ENCODE measurements around the gene GPR78.

DNA sequence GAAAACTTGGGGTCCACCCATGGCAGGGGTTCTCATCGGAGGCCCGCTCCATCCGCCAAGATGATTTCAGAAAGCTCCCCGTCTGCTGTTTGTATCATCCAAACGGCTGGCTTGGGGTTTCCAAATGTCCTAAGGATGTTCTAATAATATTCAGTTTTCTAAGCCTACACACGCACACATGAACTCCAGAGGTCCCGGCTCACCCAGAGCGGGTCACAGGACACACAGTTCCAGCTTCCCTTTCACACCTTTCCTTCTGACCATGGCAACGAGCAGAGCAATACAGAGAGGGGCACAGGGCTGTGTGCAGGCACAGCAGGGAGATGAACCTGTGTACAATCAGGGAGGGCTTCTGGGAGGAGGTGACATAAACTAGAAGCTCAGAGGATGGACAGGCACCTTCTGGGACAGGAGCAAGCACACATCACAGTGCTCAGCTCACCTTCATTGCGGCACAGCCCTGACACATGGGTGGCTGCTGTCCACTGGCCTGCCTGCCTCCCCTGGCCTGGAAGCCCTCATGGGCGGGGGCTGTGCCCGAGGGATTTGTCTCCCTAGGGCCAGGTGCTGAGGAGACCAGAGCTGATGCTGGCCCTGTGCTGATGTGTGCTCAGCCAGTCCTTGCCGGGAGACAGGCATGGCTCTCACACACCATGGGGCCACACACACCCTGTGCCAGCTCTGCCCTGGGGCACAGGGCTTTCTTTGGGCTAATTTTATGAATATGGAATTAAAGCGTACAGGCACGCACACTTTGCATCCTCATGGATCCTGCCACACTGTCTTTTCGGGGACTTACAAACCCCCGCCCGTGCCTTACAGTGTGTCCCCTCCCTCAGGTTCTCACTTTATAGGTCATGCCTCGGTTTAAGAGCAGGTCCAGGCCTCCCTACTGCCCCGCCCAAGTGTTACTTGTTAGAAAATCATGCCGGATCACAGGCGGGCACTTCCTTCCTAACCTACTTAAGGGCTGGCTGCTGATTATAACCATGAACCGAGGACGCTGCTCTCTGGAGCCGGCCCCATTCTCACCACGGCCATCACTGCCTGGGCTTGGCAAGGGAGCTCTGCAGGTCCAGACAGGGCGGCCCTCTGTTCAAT is 44.6 kb downstream of the ABLIM2 start:
- RRBS: 31% methylated on average over 5 of the region's 27 CpGs

GRCh38 chr4:8123062-8124062 is 35.3 kb downstream of the ABLIM2 start:
- RRBS: 35% methylated on average over 3 of the region's 17 CpGs

- RRBS: no CpG with 5 or more reads among the region's 25 CpGs
Measured at GRCh38 chr4:8133919-8134544, 24.6 kb downstream of the ABLIM2 start.

- RRBS: no CpG with 5 or more reads among the region's 9 CpGs
Measured at GRCh38 chr4:8141897-8142365, 16.7 kb downstream of the ABLIM2 start.

DNA sequence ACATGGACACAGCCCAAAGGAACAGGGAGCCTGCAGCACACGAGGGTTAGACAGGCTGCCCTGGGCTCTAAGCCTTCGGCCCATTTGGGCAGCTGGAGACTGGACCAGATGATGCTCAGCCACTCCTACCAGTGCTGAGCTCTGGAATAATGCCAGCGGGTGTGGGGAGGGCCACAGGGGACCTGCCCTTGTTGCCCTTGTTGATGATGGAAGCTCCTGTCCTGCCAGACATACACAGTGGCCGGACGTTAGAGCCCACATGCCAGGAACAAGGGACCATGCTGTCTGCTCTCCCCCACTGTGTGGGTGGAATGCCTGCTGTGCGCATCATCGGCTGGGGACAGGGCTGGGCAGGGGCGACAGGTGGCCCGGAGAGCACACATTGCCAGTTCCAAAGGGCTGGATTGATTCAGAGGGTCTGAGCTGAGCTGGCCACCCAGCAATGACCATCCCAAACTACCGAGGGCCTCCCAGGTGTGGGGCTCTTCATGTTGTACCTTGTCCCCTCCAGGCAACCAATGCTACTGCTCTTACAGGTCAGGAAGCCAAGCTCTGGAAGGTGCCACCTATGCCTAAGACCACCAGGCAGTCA is 2.0 kb downstream of the ABLIM2 start:
- RRBS: no CpG with 5 or more reads among the region's 10 CpGs

- RRBS: 85% methylated on average over 20 of the region's 57 CpGs
Measured at GRCh38 chr4:8227709-8228872, 29.0 kb downstream of the SH3TC1 start.

- RRBS: no CpG with 5 or more reads among the region's 9 CpGs
Measured at GRCh38 chr4:8402112-8402466, 38.4 kb downstream of the ACOX3 start.

DNA sequence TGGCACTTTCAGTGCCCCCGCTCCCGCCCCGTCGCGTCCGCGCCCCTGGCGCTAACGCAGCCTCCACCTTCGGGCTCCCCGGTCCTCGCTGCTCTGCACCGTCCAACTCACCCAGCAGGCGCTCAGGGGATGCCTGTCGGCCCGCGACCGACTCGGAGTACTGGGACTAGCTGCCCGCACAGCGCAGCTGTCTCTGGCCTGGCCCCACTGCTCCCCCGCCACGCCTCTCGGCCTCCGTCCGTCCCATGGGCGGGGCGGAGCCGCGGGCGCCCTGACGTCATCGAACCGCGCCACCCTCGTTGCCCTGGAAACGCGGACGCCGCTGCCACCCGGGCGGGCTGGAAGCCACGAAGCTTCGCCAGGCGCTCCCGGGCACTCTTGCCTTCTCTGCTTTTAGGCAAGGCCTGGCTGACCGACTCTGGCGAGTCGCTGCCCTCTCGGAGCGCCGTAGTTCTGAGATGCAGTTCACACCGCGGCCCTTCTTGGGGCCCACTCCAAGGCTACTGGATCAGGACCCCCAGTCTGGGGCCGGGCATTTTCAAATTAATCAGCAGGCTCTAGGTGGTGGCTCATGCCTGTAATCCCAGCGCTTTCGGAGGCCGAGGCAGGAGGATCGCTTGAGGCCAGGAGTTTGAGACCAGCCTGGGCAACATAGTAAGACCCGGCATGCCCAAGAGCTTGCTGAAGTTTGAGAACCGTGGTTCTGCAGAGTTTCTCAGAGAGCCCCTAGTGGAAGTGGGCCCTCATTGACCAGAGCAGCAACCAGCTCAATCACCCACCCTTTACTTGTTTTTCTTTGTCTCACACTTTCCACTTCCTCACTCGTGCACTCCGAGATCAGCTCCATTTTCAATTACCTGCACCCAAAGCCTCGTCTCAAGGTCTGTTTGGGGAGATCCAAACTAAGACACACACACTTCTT is 12.0 kb downstream of the ACOX3 start:
- RRBS: 2% methylated on average over 12 of the region's 64 CpGs

- RRBS: no CpG with 5 or more reads among the region's 23 CpGs
Measured at GRCh38 chr4:8470426-8471211, 30.0 kb downstream of the TRMT44 start.

DNA sequence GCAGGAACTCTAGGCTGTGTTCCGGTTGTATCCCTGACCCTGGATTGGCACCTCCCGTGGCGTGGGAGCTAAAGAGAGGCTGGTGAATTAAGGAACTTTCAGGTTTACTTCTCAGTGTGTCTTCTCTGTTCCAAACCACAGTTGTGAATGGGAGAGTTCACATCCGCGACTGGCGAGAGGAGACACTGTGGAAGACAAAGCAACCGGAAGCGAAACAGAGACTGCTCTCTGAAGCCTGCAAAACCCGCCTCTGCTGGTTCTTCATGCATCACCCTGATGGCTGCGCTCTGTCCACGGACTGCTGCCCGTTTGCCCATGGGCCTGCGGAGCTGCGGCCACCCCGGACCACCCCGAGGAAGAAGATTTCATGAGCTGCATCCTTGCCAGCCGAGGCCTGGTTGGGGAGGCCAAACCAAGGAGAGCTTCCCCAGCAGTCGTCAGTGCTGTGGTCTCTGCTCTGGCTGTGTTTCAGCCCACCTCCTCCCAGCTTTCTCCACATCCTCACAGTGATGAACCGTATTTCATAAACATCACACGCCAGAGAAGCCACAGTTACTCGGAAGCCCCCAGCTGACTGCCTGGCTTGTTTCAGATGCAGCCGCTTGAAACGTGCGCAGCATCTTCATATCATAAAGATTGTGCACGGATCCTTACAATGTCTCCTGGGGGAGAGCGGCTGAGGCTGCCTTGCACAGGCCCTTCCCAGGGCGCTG is 35.2 kb downstream of the TRMT44 start:
- RRBS: 95% methylated on average over 1 of the region's 27 CpGs

DNA sequence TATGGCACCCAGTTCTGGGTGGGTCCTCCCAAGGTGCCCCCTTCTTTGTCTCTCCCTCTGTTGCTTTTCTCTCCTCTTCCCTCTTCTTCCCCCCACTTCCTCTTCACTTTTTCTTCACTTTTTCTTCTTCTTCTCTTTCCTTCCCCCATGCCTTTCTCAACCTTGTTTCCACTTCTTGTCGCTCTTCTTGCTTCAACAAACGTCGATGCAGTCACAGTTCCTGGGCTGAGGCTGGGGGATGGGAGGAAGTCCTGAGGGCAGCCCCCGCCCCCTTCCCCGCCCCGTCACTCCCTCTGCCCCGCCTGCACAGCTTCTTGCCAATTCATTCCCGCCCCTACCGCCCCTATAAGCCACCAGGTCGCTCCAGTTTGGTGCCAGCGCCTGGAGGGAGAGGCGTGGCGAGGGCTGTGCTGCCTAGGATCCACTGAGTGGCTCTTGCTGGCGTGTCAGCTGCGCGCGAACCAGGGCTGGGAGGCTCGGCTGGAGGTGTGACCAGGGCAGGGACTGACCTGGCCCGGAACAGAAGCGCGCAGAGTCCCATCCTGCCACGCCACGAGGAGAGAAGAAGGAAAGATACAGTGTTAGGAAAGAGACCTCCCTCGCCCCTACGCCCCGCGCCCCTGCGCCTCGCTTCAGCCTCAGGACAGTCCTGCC is at the start of gene GPR78:
GPR78 (plus strand) TSS at position 348 of the 654 bp plus-strand sequence.
- RRBS: no CpG with 5 or more reads among the region's 29 CpGs

GRCh38 chr4:8610954-8611773 is 18.6 kb downstream of the CPZ start:
- RRBS: no CpG with 5 or more reads among the region's 9 CpGs

DNA sequence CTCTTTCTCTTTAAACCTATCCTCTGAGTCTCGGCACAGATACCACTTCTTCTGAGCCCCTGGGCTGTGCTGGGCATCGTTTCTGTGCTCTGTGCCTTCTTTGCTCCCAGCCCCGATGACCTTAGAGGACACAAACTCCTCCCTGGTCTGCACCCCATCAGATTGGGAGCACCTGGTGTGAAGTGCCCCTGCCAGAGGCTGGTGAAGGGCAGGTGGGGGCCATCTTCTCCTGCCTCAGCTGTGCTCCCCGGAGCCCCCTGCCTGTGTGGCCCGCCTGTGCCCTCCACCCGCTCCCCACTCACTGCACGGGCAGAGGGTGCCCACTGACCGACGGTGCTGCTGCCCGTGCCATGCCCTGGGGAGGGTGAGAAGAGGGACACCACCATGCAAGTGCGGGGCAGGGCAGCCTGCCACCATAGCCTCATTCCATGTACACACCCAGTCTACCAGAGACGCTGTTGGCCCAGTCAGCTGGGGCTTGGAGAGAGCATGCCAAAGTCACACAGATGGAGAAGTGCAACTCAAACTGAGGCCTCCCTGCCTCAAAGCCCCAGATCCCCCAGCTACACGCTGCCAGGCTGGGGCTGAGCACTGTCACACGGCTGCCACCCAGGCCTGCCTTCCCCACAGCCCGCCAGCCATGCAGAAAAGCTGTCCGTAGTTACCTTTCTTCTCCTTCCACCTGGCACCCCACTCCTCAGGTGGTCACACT is 526 bp downstream of the SLC2A9 start:
- RRBS: no CpG with 5 or more reads among the region's 16 CpGs

- RRBS: no CpG with 5 or more reads among the region's 13 CpGs
Measured at GRCh38 chr4:10031311-10032055, 10.2 kb upstream of the SLC2A9 start.

- RRBS: no CpG with 5 or more reads among the region's 6 CpGs
Measured at GRCh38 chr4:10054253-10055035, 33.1 kb upstream of the SLC2A9 start.

DNA sequence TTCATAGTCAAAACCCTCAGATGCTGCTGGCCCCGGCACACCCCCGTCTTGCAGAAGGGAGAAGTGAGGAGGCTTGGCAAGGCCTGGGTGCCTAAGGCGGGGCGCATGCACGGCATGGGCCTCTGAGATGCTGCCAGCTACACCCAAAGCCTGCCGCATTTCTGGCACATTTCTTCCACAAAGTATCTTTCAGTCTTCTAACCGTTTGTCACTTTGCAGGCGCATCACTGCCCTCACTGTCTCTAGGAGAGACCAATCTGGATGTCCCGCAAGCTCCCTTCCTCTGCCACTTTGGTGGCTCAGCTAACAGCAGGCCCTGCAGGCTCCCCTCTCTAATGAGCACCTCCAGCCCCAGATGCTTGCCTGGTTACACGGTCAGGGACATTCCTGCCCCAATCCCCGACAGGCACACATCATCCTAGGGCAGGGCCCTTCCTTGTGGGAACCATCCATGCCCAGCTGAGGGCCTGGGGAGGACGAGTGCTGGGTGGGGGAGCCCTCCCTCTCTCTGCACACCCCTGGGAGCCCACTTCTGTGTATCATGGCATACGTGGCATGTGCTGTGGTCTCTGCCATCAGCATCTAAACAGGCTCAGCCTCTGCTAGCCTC is 19.4 kb downstream of the WDR1 start:
- RRBS: no CpG with 5 or more reads among the region's 13 CpGs

DNA sequence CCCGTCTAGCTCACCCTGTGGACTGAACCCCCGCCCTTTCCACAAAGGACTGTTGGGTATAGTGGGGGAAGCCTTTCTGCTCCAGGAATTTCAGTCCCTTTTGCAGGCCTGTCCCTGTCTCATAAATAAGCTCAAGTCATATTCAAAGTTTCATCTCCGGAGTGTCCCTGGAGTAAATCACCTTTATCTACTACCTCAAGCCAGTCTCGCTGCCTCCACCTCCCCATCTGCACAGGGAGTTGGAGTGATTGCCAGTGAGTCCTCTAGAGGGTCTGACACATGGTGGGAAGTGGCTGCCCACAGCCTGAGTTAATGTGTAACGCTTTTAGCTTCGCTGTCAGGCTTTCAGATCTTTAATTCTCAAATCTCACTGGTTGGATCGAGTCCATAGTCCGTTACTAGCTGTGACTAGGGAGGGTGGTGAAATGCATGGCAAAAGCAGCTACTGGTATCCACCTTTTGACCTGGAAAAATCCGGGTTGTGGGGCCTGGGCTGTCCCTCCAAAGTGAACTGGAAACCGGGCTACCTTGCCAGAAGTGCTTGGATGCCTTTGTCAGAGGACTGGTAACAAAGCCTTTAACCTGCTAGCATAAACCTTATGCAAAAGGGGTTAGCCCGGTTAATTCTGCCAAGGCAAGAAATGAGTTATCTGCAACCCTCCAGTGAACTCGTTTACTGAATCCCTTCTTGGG is 5.0 kb upstream of the WDR1 start:
- RRBS: 49% methylated on average over 2 of the region's 12 CpGs

DNA sequence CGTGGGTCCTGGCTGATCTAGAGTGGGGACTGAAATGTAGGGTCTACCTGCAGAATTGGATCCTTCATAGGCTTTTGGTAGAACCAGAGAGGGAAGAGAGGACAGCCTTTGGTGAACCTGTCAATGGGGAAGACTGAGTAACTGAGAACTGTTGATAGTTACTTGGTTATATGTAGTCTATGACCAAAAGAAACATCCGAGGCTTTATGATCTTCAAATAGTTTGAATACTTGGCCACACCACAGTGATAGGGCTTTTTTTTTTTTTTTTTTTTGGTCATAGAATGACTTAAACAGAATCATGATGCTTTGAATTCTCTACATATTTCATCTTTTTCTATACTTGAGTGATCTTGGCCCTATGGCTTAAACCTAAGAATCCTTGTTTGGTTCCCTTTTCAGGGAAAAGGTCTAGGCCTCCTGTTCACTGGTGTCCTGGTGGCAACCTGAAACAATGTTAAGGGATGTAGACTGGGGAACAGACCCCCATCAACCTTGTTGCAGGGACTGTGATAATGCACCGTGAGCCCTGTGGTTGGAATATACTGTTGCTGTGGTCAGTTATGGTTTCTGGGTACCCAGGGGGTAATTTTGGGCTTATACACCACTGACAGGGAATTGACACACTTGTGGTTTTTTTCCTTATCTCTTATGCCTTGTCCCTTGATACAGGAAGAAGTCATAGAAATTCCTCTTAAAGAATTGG is 63.8 kb upstream of the WDR1 start:
- RRBS: no CpG with 5 or more reads among the region's 3 CpGs

DNA sequence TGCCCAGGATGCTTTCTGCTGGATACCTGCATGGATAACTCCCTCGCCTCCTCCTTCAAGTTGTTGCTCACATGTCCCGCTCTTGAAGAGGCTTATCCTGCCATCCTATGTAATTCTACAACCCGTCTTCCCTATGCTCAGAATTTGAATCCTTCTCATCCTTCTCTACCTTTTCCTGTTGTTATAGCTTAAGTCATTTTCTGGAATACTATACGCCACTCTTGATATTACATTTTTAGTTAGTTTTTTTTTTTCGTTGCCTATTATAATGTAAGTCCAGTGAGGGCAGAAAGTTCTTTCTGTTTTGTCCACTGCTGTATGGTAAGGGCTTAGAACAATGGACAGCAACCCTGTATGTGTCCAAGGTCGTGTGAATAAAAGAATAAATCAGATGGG is 39.7 kb upstream of the CLNK start:
- RRBS: no CpG with 5 or more reads among the region's 6 CpGs

DNA sequence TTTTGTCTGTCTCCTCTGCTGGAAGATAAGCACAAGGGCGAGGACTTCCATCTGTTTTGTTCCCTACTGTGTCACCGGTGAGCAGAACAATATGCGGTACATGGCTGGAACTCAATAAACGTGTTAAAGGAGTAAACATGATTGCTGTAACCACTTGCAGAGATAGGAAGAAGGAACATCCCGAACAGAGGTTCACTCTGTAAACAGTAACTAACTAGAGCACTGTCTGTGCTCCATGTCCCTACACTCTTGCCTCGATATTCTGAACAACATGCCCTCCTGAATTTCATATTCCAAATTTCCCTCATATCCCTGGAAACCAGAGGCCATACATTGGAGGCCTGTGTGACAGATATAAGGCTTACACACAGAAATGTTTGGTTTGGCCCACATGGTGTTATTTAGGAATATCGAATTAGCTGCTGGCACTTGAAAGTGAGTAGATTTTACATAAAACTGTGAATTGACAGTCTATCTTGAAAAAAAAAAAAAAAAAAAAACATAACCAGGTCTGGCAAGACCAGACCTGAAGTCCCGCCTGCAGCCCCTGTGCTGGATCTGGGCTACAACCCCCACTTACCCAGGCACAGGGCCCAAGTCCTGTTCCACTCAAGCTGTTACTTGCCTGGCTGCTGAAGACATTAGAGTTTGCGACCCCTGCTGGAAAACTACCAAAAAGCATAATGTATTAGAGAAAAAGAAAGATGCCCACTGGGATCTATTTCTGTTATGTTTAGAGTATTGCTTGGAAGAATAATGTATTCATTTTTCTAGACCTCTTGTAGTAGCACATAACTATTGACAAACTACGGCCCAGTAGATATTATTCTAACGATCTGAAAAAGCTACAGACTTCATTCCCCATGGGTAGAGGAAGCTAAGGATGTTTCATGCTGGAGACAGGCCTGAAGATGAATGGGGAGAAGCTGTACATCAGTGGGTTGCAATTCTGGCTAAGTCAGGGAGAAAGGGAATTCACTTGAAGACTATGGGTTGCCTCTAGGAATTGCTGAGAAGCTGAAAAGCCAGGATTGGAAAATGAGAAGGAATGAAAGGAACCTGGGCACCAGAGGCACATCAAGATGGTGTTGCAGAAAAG is 4.8 kb downstream of the HS3ST1 start:
- RRBS: no CpG with 5 or more reads among the region's 11 CpGs

Data from retinal pigment epithelial cell (primary cell).